SUDHL5 (cell line): ENCODE measurements around a stretch of chr14.

DNA sequence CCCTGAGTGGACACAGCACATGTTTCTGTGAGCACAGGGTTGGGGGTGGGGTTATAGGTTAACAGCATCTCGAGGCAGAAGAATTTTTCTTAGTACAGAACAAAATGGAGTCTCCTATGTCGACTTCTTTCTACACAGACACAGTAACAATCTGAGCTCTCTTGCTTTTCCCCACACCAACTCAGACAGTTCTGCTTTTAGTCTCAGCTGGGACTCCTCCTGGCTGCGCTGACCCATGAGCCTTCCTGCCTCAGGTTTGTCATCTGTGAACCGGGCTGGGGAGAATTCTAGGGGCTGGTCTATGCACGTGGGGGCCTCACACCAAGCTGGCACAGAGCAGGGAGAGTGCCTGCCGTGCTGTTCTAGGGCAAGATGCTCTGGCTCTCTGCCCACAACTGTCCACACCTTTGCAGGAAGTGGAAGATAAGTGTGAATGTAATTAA lies 6.4 kb upstream of the SLC25A29 start:
- PRO-cap = no peak

DNA sequence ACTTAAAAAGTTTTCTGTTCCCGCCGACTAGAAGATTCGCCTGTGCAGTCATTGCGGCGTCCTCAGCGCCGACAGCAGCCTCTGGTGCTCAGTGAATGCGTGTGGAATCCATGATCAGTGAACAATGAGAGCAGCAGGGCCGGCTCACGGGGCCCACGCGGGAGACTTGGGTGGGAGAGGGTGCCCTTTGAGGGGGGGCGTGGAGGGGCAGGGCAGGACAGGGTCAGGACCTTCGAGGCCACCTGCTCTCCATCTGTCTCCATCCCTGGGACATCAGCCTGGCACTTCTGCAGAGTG lies 24.4 kb downstream of the BEGAIN start:
- PRO-cap = no peak

GRCh38 chr14:100641171-100641474 lies 53.9 kb upstream of the BEGAIN start:
- PRO-cap = no peak

GRCh38 chr14:100676063-100676678 lies 50.5 kb upstream of the DLK1 start:
- PRO-cap = no peak

- PRO-cap = no peak
Measured at GRCh38 chr14:100824114-100824711, 79.3 kb downstream of the RTL1 start.

DNA sequence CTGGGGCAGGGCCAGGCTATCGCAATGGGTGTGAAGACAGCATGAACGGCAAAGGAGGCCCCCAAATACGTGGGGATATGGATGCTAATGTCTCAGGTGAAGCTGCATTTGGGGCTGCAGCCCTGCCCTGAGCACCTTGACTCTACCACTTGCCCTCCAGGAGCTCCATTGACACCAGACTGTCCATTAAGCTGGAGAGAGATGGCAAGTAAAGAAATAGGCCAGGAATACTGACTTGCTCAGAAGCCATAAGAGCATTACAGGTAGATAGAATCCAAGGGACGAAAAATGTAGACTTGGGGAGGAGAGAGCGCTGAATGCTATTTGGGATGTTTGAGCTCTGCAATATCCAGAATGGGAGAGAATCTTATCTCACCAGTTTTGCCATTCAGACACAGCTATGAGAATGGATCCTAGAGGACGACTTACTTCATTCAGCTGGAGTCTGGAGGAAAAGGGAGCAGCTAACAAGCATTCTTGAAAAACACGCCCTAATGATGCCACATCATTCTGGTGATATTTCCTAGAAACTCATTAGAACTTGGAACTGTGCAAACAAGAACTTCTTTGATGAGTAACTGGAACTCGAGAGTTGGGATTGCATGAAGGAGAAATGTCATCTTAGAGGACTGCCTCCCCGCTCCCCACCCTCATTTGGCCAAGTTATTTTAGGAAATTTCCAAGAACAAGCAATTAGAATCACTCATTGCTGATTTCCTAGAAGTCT lies 38.8 kb downstream of the RTL1 start:
- PRO-cap = no peak

GRCh38 chr14:100900176-100900789 lies 3.2 kb downstream of the RTL1 start:
- PRO-cap = no peak

GRCh38 chr14:100904358-100905089 lies 1.0 kb upstream of the RTL1 start:
- PRO-cap = no peak

DNA sequence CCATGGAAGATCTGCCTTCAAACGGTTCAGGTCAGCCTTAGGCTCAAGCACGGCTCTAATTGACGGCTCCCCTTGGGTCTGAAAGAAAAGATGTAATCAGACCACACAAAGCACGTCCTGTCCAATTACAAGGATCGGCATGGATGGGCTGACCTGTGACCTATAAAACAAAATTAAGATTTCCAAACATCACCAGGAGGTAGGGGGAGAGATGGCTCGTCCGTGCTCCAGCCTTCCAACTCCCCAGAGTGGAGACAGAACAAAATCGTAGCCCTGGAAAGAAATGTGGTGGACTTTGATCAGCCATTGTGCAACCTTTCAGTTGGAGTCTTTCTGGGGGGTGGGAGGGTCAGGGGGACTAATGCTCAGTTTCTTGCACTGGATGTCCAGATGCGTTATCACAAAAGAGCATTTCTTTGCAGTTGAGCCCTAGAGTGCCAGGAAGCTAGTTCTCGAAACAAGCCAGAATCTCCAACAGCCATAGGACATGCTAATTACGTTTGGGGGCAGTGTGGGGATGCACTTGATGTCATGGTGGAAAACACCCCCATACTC lies 426.8 kb upstream of the PPP2R5C start:
- PRO-cap = no peak

- PRO-cap = no peak
Measured at GRCh38 chr14:101405741-101405960, 355.9 kb upstream of the PPP2R5C start.

- PRO-cap = no peak
Measured at GRCh38 chr14:101476903-101477424, 284.5 kb upstream of the PPP2R5C start.

DNA sequence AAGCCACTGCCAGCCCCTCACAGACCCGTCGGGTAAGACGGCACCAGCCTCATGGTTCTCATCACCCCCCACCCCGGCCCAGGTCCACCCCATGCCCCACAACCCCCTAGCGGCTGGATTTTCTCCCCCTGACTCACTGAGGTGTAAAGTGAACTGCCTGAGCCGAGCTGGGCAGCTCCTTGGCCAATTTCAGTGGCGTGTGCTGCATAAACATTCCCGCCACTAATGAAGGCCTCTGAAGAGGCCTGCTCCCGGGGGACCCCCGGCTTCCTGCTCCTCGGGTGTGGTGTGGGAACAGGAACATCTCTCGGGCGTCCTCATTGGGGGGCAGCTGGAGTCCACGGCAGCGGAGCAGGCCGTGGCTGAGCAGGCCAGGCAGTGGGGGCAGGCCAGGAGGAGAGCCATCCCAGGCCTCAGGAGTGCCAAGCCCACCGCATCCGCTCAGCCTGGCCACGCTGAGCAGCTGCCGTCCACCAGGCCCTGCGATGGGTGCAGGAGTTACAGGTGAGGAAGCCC lies 249.4 kb upstream of the PPP2R5C start:
- PRO-cap = no peak

DNA sequence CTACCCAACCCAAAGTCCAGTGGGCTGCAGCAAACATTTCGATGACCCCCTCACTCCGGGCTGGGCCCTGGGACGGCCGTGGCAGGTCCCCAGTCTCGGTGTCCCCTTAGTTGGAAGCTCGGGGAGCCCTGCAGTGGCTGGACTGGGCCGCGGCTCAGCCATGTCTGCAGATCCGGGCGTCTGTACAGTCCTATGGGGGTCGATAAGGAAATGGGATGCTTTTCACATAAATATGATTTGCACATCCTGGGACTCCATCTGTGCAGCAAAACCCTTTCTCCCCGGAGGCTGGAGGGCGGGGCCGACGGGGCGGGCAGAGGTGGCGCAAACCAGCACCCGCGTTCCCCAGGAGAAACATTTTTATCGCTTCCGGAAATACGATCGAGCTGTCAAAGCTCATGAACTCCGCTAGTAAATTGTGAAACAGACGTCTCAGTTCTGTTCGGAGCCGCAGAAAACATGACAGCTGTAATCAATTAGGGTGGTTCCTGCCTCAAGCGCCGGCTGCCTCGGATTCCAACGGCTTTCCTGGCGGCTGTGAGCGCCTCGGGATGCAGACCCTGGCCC lies 177.4 kb upstream of the PPP2R5C start:
- PRO-cap = no peak

DNA sequence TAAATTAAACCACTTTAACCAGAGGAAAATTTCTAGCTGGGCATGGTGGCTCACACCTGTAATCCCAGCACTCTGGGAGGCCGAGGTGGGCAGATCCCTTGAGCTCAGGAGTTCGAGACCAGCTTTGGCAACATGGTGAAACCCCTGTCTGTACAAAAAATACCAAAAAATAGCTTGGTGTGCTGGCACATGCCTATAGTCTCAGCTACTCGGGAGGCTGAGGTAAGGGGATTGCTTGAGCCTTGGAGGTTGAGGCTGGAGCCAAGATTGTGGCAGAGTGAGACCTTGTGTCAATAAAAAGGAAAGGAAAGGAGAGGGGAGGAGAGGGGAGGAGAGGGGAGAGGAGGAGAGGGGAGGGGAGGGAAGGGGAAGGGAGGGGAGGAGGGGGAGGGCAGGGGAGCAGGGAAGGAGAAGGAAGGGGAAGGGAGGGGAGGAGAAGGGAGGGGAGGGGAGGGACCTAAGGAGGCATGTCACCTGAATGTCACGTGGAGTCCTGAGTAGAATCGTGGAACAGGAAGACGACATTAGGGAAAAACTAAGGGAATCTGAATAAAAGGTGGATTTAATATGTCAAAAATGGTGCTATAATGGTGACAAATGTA lies 42.9 kb upstream of the PPP2R5C start:
- PRO-cap = no peak

- PRO-cap = unidirectional peak, plus-strand start at chr14:101773557; bidirectional peak, plus-strand start at chr14:101773909, minus-strand start at chr14:101773678; bidirectional peak, plus-strand start at chr14:101774274, minus-strand start at chr14:101774139
Measured at GRCh38 chr14:101773394-101774343, 12.2 kb downstream of the PPP2R5C start.

GRCh38 chr14:101776353-101777006 lies 15.0 kb downstream of the PPP2R5C start:
- PRO-cap = bidirectional peak, plus-strand start at chr14:101776589, minus-strand start at chr14:101776504

DNA sequence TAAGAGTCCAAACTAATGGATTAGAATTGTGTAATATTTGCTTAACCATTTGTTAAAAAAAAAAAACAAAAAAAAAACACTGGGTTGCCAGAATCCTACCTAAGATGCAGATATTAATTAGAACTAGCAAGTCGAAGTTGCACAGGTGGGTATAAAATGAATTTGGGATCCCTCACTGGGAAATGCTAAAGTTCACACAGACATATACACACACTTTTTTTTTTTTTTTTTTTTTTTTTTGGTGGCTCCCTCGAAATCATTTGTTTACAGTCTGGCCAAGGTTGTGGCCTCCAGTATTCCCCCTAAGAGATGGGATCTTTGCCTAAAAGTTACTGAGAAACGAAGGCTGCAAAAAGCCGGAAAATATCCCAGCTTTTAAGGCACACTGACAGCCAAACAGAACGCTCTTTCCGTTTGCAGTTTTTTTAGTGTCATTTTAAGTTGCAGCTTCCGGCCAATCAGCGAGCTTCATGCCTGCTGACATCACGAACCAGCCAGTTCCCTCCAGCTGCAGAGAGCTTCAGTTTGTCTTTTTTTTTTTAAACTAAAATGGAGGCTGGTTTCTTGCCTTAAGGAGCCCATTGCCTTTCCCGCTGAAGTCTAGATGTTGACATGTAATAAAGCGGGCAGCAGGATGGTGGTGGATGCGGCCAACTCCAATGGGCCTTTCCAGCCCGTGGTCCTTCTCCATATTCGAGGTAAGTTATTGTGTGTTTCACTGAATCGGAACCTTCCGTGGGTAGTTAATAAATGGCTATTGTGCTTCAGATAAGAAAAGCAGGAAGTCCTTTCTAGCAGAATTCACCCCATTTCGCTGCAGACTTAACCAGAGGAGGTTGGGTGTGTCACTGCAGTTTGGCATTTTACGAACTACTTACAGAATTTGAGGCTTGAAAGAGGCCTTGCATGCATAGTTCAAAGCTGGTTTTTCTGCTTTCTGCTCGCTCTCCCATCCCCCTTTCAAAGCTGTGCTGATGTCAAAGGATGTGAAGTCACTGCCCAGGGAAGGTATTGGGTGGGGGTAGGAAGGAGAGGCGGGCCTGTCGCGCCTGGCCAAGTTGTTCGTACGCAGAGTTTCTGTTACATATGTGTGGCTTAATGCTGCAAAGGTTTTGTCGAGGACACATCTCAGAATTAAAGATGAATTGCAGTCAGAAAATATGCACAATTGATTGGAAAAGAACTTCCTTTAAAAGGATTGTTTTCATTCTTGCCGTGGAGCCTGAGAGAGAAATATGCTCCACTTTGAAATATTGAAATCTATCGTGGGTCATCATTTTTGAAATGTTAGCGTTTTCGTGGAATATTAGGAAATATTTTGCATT lies 48.3 kb downstream of the PPP2R5C start:
- PRO-cap = bidirectional peak, plus-strand start at position 581 of the sequence, minus-strand start at position 400 of the sequence; bidirectional peak, plus-strand start at position 1,098 of the sequence, minus-strand start at position 962 of the sequence

DNA sequence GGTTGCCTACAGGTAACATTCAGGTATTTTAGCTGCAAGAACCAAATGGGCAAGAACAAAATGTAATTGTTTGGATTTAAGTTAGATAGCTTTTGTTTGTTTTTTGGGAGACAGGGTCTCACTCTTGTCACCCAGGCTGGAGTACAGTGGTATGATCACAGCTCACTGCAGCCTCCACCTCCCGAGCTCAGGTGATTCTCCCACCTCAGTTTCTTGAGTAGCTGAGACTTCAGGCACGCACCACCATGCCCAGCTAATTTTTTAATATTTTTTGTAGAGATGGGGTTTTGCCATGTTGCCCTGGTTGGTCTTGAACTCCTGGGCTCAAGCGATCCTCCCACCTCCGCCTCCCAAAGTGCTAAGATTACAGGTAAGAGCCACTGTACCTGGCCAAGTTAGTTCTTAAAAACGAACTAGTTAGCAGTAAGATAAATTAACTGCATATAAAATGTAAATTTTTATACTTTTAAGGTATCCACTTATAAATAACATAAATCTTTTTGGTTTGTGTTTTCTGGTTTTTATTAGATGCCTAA lies 49.8 kb downstream of the PPP2R5C start:
- PRO-cap = unidirectional peak, minus-strand start at position 153 of the sequence; unidirectional peak, minus-strand start at position 193 of the sequence

DNA sequence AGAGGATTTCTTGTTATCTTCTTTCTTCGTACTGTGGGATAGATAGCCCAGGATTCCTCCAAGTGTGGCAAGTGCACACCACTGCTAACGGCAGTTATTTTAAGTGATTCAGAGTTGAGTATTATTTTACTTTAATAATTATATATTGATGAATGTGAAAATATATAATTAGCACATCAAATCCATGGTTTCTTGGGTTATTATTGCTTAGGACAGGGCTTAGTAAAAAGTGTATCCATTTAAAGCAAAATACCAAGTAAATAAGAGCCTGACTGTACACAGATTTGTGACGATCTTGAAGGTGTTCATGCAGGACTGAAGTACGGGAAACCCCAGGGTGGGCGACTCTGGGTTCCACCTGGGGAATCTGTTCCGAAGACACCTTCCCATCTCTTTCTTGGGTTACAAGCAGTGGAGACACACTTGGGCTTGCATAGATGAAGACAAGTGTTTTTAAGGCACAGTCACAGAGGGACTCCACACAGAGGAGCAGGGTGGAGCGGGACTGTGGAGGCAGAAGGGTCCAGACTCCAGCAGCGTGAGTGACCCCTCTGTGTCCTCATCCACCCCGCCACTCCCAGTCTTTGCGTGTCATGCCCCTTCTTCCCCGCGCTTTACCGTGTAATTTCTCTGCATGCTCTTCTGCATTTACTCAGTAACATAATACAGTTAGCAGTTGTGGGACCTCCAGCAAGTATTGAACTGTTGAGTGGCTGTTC lies 70.9 kb downstream of the PPP2R5C start:
- PRO-cap = no peak

DNA sequence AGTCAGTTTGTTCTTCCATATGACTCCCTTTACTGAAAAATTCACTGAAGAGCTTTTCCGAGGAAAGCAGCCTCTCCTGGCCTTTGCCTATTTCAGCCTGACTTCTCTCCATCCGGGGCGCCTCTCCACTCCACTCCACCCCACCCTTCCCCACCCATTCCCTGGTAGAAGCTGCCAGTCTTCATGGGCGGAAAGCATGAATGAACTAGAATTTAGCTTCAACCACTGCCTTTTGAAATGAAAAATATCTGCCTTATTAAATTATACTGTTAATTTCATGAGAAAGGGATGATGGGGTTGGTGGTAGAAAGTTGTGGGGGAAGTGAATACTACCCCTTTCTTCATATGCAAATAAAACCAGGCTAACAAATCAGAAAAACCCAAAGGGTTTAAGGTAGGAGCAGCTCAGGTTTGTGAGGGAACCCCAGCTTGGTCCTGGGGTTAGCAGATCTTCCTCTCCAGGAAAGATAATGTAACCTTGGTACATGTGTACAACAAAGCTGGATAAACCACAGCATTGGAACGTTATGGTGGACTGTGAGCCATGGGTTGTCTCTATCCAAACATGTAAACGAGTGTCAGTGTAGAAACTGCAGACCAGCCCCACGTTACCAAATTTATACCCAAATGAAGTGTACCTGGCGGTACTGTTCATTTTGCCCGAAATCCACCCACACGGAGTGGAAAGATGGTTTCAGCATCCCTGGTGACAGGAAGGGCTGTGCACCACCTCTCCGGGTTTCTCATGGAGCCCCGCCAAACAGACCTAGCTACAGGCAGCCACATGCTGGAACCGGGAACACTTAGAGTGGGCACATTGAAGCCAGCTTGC lies 84.0 kb downstream of the PPP2R5C start:
- PRO-cap = bidirectional peak, plus-strand start at position 392 of the sequence, minus-strand start at position 234 of the sequence; bidirectional peak, plus-strand start outside the sequence, minus-strand start at position 810 of the sequence